Omental fat pad (tissue), 4 donors: ENCODE measurements around a stretch of chr12.

DNA sequence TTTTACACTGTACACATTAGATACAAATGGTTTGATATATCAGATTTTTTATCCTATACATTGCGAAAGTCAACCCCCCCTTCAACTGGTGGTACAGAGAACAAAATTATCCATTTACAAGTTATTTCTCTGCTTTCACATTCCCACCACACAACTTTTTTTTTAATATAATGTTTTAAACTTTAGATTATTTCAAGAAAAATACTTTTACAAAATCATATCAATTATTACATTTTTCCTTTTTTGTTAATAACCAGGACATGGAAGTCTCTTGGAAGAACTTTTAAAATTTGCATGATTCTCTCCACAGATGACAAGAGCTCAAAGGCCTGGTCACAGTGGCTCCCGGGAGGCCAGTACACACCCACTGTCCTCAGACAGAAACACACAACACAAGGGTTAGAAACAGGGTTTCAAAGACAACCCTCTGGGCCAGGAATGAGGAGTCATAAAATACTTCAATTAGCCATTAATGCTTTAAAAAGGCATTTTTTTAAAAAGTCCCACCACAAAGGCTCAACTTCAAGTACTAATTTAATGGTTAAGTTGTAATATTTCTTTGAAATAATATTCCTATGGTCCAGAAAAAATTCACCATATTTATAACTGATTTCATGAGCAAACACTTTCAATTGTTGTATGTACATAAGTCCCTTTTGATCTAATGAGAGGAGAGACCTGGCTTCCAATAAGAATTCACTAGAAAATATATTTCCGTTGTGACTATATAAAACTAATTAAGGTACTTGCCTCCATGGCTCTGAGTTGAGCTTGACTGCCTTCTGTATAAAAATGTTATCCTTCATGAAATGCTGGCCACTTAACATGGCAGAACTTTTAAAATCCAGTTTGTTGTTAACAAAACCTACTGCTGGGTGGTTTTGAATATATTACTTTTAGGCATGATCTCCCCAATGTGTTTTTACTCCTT is 317.6 kb downstream of the MED13L start:
- PRO-cap: no peak
- RAMPAGE, long total RNA, 4 experiments: no peak in any of the 4 experiments

GRCh38 chr12:115960528-115961194 is 316.8 kb downstream of the MED13L start:
- PRO-cap: no peak
- RAMPAGE, long total RNA, 4 experiments: no peak in any of the 4 experiments

- PRO-cap: no peak
- RAMPAGE, long total RNA, 4 experiments: no peak in any of the 4 experiments
Measured at GRCh38 chr12:116002657-116003344, 274.7 kb downstream of the MED13L start.

DNA sequence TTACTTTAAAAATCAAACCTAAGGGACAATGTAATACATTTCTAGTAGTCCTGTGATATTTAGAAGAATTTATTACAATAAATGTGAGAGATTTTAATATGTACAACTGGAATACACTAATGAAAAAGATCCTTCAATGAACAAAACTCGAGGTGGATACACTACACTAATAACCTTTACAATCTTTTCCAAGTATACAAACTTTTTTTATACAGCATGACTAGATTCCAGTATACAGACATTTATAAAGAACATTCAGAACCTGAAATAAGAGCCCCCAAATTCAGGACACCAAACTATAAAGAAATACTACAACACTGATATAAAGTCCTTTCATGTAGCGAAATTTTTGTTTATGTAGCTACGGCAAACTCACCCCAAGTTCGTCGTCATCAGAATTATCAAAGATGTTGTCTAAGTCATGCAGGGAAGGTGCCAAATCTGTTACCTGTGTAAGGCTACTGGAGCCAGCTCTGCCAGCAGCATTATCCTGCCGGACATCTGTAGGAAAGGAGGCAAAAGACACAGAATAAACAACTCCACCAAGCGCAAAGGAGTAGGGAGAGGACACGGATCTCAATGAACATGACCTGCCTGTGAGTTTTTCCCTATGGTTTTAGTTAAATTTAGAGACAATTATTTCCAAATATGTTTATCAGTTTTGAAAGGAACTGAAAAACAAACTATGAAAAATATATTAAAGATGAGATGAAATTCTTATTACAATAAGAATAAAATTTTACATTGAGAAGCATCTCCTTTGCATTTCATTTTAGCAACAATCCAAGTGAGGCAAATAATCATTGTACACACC is 271.8 kb downstream of the MED13L start:
- PRO-cap: no peak
- RAMPAGE, long total RNA, 4 experiments: no peak in any of the 4 experiments

GRCh38 chr12:116032529-116033097 is 244.9 kb downstream of the MED13L start:
- PRO-cap: no peak
- RAMPAGE, long total RNA, 4 experiments: no peak in any of the 4 experiments

- PRO-cap: no peak
- RAMPAGE, long total RNA, 4 experiments: no peak in any of the 4 experiments
Measured at GRCh38 chr12:116171897-116172597, 105.4 kb downstream of the MED13L start.

DNA sequence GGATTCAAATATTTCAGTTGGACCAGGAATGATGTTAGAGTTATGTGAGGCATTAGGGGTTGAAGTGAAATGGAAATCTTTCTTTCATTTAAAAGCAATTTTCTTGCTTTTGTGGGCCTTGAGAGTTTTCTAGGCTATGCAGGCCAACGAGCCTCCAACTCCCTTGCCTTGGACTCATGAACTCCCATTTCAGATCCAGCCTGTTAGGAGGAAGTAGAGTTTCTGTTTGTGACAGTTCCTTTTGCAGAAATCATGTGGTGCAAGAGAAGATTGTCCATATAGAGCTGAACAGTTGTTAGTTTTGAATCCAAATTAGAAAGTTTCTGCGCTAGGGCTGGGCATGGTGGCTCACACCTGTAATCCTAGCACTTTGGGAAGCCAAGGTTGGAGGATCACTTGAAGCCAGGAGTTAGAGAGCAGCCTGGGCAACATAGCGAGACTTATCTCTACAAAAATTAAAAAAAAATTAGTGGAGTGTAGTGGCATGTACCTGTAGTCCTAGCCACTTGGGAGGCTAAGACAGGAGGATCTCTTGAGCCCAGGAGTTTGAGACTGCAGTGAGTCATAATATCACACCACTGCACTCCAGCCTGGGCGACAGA is 47.3 kb upstream of the MED13L start:
- PRO-cap: no peak
- RAMPAGE, long total RNA, 4 experiments: no peak in any of the 4 experiments

DNA sequence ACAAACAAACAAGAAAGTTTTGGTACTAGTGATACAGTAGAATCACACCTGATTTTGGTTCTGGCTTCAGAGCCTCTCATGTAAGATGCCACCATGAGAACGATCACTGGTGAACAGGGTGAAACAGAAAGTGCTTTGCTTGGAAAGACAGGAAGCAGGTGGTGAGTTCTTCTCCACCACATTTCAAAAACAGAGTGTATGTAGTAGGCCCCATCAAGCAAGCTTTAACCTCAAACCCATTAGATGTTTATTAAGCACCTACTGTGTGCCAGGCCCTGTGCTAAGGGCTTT is 47.7 kb upstream of the MED13L start:
- PRO-cap: no peak
- RAMPAGE, long total RNA, 4 experiments: no peak in any of the 4 experiments

GRCh38 chr12:116381608-116382607 is 104.4 kb upstream of the MED13L start:
- PRO-cap: no peak
- RAMPAGE, long total RNA, 4 experiments: no peak in any of the 4 experiments

DNA sequence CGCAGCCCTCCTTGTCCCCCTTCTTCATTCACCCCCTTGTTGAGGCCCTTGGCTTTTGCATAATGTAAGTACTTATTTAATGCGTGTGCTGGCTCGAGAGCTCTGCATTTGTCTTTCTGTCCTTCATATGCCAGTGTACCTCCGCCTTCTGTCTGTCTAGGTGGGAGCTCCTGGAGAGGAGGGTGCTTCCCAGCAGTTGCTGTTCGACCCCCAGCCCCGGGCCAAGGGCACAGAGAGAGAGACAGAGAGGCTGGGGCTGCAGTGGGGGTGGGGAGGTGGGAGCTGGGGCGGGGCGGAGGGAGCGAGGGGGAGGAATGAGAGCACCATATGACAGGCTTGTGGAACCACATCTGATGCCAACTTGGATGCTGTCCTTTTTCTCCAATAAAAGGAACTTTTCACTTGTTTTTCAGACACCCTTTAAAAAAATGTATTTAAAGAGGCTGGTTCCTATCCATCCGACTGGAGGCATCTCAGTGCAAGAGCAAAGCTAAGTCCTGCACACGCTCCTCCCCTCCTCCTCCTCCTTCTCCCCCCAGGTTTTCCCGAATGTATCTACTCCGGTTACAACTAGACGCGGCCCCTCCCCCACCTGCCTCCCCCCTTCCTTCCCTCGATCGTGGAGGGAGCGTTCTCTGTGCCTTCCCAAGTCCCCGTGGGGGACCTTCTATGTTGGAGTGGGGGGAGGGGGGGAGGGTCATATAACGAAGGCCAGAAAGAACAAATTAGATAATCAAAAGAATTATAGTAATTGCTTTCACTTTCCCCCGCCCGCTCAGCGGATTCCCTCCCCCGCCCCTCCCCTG is 25.4 kb upstream of the MAP1LC3B2 start:
- PRO-cap: no peak
- RAMPAGE, long total RNA, 4 experiments: no peak in any of the 4 experiments

DNA sequence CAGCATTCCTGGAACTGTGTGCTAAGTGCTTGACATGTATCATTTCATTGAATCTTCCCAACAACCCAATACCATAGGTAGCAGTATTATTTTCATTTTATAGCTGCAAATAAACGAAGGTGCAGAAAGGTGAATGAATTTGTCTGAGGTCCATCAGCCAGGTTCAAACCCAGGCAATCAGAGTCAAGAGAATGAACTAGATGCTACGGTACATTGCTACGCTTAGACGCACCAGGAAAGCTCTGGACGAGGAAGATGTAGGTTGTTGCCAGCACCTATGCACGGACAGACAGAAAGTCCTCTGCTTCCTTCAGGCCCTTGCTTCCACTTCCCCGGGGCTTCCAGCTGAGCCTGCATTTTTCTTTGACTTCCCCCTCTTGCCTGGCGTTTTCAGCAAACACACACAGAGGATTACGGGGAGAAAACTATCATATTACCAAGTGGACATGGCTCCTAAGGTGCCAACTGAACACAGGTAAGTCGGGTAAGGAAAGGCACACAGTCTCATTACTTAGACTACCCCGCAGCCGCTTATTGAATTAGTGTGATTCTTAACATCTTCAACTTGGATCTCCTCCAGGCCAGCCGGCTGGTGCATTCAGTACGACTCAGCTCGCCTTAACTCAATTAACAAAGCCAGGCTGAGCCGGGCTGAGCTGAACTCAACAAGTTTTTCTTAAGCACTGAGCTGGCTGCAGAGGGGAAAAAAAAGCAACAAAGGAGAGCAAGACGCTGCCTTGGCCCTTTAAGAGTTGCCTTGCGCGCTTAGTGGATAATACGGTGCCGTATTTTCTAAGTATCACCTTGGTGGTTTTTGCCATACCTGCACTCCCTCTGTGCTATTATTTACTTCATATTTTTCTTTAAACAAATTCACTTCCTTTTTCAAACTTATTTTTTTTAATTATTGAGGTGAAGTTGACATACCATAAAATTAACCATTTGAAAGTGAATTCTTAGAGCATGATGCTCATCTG is 19.2 kb upstream of the MAP1LC3B2 start:
- PRO-cap: no peak
- RAMPAGE, long total RNA, 4 experiments: no peak in any of the 4 experiments

DNA sequence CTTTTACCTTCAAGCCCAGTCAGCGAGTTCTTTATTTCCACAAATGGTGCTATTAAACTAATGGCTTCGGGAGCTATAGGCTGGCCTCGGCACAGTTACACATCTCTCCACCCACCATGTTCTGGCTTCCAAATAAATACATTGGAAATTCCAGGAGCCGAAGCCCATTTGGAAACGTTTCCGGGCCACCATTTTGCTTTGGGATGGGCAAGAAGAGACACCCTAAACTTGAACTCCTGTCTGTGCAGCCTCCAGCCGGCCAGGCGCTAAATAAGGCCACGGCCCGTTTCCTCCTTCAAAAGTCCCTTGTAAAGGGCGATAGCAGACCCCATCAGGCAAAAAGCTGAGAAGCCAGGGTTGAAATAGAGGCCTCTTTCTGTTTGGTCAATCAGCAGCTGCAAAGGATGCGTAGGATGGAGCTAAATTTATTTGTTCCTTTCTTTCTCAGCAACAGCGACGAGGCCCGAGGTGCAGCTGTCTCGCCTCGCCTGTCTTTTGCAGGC is 320 bp upstream of the MAP1LC3B2 start:
- PRO-cap: no peak
- RAMPAGE, long total RNA, 4 experiments: no peak in any of the 4 experiments

GRCh38 chr12:116594509-116594780 is 35.3 kb downstream of the MAP1LC3B2 start:
- PRO-cap: no peak
- RAMPAGE, long total RNA, 4 experiments: no peak in any of the 4 experiments

DNA sequence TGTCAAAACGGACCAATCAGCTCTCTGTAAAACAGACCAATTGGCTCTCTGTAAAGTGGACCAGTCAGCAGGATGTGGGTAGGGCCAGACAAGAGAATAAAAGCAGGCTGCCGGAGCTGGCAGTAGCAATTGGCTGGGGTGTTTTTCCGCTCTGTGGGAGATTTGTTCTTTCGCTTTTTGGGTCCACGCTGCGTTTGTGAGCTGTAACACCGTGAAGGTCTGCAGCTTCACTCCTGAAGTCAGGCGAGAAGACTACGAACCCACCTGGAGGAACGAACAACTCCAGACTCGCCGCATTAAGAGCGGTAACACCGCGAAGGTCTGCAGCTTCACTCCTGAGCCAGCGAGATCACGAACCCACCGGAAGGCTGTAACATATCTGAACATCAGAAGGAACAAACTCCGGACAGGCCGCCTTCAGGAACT is 76.4 kb downstream of the SPRING1 start:
- PRO-cap: no peak
- RAMPAGE, long total RNA, 4 experiments: no peak in any of the 4 experiments

GRCh38 chr12:116693817-116694540 is 43.9 kb downstream of the SPRING1 start:
- PRO-cap: no peak
- RAMPAGE, long total RNA, 4 experiments: no peak in any of the 4 experiments

- PRO-cap: no peak
- RAMPAGE, long total RNA, 4 experiments: no peak in any of the 4 experiments
Measured at GRCh38 chr12:116708703-116709660, 28.9 kb downstream of the SPRING1 start.

DNA sequence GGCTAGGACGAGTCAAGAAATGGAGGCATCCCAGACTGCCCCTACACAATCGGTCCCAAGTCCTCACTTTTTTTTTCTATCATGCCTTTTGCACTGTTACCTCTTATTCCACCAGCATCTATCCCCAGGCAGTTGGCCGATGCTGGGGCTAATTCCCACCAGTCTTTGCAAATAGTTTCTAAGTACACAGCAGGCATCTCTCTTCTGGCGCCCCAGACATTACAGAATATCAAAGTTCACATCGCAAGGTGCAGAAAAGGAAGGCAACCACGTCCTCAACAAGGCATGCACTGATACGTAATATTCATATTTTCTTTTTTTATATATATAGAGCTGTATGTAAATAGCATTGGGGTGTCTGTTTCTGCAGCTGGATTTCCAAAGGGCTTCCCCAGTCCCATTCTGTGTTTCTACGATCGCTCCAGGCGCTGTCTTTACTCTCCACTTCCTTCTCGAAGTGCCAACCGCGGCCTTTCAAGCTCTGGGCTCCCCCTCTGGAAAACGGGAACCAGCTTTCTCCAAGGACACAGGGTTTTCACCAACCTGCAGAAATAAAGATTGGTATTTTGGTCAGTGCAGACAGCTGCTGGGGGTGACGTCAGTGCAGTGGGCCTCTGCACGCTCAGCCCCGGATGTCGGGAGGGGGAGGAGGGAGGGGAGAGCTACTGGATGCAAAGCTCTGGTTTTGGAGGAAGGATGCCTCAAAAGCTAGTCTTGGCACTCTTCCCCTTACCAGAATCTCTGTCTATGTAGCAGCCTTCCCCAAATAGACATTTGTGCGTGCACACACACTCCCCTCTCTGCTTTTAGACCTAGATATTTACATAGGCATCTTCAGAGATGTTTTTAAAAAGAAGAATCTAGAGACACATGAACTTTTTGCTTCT is 20.1 kb downstream of the HRK start:
- PRO-cap: no peak
- RAMPAGE, long total RNA, 4 experiments: no peak in any of the 4 experiments

DNA sequence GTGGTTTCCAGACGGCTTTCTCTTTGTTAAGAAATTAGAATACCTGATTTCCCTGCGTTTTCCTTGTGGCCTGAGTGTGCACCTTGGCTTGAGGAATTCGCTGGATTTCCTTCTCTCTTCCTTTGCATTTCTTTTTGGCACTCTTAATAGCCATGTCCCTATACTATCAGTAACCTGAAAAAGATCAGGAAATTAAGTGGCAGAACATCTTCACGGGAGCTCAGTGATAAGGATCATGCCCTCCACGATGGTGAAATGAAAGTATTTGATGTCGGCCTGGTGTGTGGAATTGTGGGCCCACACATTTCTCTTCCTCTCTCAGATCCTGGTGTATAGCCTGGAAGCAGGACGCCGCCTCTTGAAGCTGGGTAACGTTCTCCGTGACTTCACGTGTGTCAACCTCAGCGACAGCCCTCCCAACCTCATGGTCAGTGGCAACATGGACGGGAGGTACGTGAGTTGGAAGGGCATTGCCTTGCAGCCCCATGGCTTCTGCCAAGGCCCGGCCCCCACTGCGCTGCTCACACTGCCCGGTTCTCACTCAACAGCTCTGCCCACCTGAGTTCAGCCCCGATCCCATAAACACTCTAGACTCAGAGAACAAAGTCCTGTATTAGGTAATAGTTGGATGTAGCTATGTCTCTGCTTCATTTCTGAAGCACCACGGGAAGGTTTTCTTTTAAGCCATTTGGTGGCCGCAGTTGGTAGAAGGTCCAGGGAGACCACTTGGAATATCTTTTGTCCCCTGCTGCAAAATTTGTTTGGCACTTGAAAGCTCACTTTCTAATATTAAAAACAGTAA is 89.0 kb downstream of the TESC start:
- PRO-cap: no peak
- RAMPAGE, long total RNA, 4 experiments: no peak in any of the 4 experiments

DNA sequence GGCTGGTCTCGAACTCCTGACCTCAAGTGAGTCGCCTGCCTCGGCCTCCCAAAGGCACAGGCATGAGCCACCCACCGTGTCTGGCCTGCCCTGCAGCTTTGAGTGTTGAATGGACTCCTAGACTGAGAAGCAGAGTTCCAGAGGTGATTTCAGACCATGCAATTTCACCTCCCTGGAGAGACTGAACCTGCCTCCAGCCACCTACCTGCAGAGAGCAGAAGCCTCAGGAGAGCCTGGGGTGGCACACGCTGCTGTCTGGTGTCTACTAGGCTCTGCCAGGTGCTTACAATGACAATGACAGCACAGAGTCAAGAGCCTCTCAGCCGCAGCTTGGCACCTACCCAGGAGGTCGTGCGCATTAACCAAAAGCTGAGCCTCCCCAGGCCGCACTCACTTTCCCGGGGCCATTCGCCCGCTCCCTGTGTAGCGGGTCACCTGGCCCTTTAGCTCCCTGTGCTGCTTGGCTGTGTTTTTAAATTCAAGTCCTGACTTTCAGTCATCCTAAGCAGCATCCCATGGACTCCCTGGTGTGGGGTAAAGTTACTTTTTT is 63.2 kb downstream of the TESC start:
- PRO-cap: no peak
- RAMPAGE, long total RNA, 4 experiments: no peak in any of the 4 experiments

GRCh38 chr12:117090840-117091349 is 8.3 kb downstream of the TESC start:
- PRO-cap: no peak
- RAMPAGE, long total RNA, 4 experiments: no peak in any of the 4 experiments